ENCODE measurements around a stretch of chr1.

DNA sequence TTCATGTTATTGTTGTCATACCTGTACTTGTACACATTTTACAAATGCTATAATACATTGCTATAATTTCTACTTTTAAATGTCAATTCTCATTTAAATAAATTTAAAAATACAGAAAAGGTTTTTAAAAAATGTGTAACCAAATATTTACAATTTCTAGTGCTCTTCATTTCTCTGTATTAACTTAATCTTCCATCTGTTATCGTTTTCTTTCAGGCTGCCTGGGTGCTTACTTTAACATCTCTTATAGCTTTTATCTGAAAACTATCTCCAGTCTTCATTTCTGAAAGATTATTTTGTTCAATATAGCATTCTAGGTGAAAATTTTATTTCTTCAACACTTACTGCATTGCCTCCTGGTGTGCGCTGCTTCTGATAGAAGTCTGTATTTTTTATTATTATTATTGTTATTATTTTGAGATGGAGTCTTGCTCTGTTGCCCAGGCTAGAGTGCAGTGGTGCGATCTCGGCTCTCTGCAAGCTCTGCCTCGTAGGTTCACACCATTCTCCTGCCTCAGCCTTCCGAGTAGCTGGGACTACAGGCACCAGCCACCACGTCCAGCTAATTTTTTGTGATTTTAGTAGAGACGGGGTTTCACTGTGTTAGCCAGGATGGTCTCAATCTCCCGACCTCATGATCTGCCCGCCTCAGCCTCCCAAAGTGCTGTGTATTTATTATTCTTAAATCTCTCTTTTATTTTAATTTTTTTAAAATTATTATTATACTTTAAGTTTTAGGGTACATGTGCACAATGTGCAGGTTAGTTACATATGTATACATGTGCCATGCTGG is 201.4 kb downstream of the FAF1 start:
- PRO-cap: no peak
- RRBS: no CpG with 5 or more reads among the region's 10 CpGs

GRCh38 chr1:50914748-50915481 is 45.2 kb downstream of the FAF1 start:
- PRO-cap: no peak
- RRBS: no CpG with 5 or more reads among the region's 9 CpGs

GRCh38 chr1:51209818-51210298 is 26.2 kb upstream of the RNF11 start:
- PRO-cap: no peak
- RRBS: no CpG with 5 or more reads among the region's 1 CpG

DNA sequence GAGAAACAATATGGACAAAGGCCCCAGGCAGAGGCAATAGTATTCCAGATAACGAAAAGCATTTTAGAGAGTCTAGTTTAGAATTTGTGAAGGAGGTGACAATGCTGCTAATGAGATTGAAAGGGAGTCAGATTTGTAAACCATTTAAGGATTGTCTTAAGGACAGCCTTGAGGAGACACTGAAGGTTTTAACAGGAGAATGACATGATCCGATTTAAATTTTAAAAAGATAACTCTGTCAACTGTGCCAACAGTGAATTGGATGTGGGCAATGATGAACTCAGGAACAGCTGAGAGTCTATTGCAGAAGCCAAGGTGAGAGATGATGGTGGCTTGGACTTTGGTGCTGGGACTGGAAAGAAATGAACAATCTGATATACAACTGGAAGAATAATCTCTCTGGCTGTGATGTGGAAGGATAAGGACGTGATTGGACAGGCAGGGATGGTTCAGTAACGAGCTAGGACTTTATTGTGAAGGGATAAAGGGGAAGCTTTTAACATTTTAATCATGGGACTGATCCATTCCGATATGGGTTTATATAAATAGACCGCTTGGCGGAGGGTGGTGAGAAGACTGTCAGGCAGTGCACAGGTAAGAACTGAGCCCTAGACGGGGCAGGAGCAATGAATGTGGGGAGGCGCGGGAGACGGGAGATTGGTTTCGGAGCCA is 482 bp upstream of the RNF11 start:
- PRO-cap: no peak
- RRBS: no CpG with 5 or more reads among the region's 12 CpGs

- PRO-cap: no peak
- RRBS: no CpG with 5 or more reads among the region's 2 CpGs
Measured at GRCh38 chr1:51416221-51416734, 85.9 kb upstream of the TTC39A start.

- PRO-cap: no peak
- RRBS: no CpG with 5 or more reads among the region's 5 CpGs
Measured at GRCh38 chr1:51516945-51517796, 1.9 kb downstream of the EPS15 start.

DNA sequence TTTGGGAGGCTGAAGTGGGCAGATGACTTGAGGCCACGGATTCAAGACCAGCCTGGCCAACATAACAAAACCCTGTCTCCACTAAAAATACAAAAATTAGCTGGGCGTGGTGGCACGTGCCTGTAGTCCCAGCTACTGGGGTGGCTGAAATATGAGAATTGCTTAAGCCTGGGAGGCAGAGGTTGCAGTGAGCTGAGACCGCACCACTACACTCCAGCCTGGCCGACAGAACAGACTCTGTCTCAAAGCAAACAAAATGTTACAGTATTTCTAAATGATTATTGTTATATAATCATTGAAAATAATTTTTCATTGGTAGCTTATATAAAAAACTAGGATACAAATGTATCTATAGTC is 4.7 kb downstream of the KTI12 start:
- PRO-cap: no peak
- RRBS: no CpG with 5 or more reads among the region's 5 CpGs

GRCh38 chr1:52054818-52054940 is 312 bp downstream of the TXNDC12 start:
- PRO-cap: no peak
- RRBS: no CpG with 5 or more reads among the region's 3 CpGs

- PRO-cap: no peak
- RRBS: no CpG with 5 or more reads among the region's 3 CpGs
Measured at GRCh38 chr1:52077753-52078218, 21.7 kb downstream of the BTF3L4 start.

- PRO-cap: no peak
- RRBS: no CpG with 5 or more reads among the region's 13 CpGs
Measured at GRCh38 chr1:52357401-52358097, 8.5 kb downstream of the CC2D1B start.

GRCh38 chr1:52474875-52475632 is 70.7 kb downstream of the PRPF38A start:
- PRO-cap: no peak
- RRBS: no CpG with 5 or more reads among the region's 9 CpGs

- PRO-cap: no peak
- RRBS: no CpG with 5 or more reads among the region's 4 CpGs
Measured at GRCh38 chr1:52633915-52634570, 1.1 kb downstream of the SHISAL2A start.

GRCh38 chr1:52727552-52727908 is 1.3 kb downstream of the ZYG11B start:
- PRO-cap: no peak

DNA sequence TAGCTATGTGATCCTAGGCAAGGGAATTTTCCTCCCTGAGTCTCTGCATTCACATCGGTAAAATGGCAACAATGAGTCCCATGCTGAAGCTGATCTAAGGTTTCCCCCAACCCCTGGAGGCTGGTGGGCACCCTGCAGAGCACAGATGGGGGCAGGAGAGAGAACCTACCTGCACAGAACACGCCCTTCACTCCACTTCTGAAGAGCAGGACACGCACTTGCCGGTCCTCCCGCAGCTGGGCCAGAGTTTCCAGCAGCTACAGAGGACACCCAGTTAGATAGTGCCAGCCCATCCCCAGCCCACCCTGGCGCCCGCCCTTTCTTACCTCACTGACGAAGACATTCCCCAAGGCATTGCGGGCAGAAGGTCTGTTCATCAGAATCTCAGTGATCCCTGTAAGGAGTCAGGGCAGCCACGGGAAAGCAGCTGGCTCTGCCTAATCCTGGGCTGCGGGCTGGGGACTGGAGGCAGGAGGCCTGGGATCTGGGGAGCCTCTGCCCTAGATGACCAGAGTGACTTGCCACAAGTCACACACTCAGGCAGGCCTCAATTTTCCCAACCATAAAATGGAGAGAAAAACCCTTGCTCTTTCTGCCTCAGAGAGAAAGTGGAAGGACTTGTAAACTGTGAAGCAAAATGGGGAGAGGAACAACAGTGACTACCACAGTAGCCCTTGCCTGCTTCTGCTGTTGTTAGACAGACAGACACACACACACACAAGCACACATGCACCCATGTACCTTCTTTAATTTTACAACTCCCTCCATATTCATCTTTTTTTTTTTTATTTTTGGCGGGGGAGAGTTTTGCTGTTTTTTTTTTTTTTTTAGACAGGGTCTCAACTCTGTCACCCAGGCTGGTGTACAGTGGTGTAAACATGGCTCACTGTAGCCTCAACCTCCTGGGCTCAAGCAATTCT is 9.9 kb downstream of the ECHDC2 start:
- PRO-cap: no peak
- RRBS: no CpG with 5 or more reads among the region's 12 CpGs

DNA sequence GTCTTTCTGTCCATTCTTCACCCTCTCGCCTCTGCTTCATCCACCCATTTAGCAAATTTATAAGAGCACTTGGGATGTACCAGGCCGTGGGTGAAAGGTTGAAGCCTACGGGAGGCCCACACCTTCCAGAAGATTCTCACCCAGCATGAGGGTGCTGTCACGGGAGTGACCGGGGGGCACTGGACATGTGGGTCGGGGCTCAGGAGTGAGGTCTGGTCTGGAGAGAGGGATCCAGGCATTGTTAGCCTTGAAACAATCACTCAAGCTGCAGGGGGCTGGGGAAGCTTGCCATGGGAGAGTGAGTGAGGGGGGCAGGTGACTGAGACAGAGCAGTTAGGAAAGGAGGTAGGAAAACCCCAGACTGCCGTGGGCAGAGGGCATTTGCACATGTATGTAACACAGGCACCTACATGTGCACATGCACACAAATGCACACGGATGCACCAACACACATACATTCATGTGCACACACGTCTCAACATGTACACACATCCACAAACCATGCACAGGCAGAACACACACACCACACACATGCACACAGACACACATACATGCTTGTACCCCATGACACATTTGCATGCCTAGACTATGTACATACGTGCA is 20.3 kb downstream of the PODN start:
- PRO-cap: no peak
- RRBS: no CpG with 5 or more reads among the region's 10 CpGs

DNA sequence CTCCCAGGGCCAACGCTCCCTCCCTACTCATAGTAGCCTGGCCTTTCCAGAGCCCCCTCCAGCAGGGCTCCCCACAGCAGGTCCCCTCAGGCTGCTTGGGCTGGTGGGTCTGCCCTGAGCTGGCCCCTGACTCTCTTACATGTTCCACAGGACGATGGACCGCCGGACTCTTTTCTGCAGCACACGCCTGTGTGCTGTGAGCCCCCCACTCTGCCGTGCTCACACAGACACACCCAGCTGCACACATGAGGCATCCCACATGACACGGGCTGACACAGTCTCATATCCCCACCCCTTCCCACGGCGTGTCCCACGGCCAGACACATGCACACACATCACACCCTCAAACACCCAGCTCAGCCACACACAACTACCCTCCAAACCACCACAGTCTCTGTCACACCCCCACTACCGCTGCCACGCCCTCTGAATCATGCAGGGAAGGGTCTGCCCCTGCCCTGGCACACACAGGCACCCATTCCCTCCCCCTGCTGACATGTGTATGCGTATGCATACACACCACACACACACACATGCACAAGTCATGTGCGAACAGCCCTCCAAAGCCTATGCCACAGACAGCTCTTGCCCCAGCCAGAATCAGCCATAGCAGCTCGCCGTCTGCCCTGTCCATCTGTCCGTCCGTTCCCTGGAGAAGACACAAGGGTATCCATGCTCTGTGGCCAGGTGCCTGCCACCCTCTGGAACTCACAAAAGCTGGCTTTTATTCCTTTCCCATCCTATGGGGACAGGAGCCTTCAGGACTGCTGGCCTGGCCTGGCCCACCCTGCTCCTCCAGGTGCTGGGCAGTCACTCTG is 22.6 kb downstream of the PODN start:
- PRO-cap: no peak
- RRBS: no CpG with 5 or more reads among the region's 18 CpGs

DNA sequence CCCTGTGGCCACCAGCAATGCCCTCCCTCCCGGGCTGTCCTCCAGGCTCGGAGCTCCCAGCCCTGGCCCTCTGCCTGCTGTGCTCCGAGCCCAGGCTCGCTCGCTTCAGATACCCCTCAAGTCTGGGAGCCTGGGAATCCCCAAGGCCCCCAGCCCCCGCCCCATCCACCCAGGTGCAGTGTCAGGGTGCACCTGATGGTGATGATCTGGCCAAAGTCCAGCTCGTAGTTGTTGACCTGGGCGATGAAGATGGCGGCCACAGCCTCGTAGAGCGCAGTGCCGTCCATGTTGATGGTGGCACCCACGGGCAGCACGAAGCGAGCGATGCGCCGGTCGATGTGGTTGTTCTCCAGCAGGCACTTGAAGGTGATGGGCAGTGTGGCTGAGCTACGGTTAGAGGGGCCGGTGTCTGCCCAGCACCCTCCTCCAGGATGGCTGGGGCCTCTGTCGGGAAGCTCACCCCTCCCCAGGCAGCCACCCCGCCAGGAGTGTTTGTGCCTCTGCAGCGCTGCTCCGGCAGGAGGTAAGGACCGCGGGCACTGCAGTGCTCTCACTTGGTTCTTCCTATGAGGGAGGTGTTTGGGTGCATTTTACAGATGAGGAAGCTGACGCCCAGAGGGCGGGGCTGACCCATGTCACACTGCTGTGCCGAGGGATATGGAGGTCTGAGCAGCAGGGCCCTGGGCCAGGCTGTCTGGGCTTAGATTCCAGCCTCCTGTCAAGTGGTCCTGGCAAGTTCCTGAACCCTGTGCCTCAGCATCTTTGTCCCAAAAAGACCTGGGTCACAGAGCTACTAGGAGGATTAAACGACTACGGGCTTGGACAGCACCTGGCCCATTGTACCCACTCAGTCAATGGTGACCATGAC is 28.6 kb downstream of the PODN start:
- PRO-cap: no peak
- RRBS: 77% methylated on average over 4 of the region's 32 CpGs

DNA sequence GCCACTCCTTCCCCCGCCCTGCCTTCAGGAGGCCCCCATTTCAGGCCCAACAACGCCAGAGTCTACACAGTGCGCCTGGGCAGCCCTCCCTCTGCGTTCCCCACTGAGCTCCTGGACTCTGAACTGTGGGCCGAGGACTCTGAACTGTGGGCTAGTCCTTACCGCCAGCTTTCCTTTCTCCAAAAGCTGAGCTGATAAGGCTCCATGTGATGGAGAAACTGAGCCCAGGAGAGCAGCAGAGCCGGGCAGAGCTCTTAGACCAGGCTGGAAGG is 30.9 kb downstream of the PODN start:
- PRO-cap: no peak
- RRBS: 17% methylated on average over 1 of the region's 7 CpGs

DNA sequence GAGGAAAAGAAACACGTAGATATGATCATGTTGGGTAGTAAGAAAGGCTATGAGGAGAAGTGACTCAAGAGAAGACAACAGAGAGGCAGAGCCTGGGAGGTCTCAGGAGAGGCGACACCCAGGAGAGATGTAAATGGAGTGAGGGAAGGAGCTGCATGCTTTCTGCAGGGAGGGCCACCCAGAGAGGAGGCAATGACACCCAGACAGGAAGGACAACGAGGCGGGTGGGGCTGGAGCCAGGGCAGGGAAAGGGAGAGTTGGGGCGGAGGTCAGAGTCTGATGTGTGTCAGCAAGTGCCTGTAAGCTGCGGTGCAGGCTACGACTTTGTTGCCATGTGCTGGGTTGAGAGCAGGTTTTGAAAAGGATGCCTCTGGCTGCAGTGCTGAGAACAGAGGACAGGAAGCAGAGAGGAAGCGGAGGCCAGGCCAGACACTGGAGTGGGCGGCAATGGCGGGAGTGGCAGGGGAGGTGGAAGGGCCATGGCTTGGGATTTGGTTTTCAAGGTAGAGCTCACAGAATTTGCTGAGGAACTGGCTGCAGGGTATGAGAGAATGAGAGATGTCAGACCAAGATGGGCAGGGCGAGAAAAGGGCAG is 31.3 kb downstream of the SLC1A7 start:
- PRO-cap: no peak
- RRBS: no CpG with 5 or more reads among the region's 11 CpGs

DNA sequence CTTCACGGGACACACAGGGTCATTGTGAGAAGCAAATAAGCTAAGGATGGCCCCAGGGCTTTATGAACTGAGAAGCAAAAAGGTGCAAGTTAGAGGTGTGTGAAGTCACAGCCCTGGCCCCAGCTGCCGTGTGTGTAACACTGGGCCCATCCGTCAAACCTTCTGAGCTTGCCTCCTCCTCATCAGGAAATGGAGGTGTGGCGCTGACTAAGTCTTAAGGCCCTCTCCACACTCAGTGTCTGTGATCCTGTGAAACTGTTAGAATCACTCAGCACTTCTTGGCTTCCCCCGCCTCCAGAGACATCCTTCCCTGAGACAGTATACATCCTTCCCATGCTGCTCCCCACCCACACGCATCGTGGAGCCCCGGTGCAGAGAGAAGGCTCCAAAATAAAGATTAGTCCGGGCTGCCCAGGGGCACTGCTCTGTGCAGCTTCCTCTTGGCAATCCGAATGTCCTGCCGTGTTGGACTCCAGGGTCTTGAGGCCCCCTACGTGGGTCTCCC is 33.3 kb downstream of the LRP8 start:
- PRO-cap: no peak
- RRBS: no CpG with 5 or more reads among the region's 12 CpGs